T-cell (primary cell): ENCODE measurements around the genes CLIP1, HCAR3 and HCAR1.

DNA sequence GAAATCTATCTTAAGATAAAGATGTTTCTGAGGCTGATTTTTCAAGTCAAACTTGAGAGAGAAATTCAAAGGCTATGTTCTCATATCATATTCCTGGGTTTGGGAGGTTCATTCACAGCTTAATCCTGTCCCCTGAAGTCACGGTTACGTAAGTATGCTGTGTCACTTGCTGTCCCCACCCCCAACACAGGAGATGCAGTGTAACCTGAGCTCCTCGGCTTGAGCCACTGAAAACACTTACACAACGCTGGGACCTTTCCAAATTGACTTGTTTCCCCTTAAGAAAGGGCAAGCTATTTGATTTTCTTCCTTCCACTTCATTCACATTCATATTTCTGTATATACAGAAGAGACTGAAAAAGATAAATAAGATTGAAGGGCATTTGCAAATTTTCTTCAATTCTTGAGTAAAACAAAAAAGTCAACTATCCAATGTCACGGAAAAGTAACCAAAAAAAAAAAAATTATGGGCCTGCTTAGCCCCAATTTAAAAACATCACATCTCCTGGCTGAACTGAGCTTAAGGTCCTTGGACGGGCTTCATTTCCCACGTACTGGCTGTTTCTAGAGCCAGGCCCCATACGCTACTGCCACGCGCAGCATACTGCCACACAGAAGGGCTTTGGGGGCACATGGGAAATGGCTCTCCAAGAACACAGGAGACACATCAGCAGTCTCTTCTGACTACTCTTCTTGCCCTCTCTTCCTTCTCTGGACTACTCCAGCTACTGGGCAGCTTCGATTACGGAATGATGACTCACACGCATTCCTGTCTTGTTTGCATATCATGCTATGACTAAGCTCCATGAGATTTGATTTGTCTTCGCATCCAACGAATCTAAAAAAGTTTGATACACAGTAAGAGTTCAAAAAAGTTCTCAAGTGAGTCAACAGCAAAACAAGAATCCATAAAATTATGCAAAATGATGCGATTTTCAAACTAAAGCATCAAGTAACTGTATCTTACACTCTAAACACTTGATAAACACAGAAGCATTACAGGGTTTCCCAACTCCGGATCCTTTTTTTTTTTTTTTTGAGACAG lies 22.3 kb downstream of the CLIP1 start:
- PRO-cap, 7 experiments: no peak in any of the 7 experiments

DNA sequence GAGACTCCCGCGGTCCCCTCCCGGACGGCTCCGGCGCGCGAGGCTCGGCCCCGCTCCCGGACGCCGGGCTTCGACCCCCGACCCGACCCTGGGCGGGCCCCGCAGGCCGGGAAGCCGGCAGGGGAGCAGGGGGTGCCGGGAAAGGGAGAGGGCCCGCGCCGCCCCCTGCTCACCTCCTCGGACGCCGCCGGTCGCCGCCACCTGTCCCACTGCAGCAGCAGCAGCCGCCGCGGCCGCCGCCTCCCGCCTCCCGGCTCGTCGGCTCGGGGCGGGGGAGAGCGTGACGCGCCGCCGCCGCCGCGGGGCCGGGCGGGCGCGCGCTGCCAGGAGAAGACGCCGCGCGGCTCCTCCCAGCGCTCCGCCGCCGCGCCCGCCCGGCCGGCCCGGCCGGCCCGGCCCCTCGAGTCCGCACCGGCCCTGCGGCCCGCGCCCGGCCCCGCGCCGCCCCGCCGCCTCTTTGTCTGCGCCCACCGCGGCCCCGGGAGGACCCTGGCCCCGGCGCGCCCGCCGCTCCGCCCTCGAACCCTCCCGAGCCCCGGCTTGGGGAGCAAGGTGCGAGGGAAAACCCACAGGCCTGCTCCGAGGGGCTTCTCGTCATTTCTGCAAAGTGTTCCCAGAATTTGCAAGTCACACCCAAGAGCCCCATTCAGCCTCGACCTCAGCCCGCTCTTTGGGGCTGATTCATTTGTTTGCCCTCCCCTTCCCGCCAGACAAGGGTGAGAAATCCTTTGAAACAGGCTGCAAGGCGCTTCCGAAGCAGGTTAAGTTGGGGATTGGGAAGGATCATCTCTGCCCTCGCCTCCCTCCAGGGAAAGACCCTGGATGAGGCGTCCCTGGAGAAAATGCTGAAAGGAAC lies at the start of gene CLIP1:
TSS of gene CLIP1 (minus strand) at position 322 of the 856 bp plus-strand sequence.
- PRO-cap, 7 experiments: peak in 7 of 7 experiments; most common plus-strand start position 283 of the sequence (in 5); most common minus-strand start position 260 of the sequence (in 6)

DNA sequence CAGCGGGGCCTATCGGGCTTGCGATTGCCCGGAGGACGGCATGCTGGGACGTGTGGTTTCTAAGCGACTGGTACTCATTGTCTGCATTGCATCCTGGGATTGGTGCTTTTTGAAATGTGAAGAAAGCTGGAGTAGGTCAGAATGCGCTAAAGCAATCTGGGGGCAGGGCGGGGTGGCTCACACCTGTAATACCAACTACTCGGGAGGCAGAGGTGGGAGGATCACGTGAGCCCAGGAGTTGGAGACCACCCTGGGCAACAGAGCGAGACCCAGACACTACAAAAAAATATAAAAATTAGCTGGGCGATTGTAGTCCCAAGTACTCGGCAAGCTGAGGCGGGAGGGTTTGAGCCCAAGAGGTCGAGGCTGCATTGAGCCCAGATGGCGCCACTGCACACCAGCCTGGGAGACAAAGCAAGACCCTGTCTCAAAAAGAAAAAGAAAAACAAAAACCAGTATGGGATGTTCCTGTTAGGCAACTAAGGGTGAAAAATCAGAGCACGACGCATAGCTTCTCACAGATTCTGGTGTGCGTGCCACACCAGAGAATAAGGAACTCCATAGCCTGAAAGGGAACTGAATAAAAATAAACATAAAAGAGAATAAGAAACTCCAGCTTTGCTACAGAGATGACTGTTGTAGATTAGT lies 424 bp upstream of the ZCCHC8 start:
- PRO-cap, 7 experiments: peak in 7 of 7 experiments; most common plus-strand start position 139 of the sequence (in 6)

DNA sequence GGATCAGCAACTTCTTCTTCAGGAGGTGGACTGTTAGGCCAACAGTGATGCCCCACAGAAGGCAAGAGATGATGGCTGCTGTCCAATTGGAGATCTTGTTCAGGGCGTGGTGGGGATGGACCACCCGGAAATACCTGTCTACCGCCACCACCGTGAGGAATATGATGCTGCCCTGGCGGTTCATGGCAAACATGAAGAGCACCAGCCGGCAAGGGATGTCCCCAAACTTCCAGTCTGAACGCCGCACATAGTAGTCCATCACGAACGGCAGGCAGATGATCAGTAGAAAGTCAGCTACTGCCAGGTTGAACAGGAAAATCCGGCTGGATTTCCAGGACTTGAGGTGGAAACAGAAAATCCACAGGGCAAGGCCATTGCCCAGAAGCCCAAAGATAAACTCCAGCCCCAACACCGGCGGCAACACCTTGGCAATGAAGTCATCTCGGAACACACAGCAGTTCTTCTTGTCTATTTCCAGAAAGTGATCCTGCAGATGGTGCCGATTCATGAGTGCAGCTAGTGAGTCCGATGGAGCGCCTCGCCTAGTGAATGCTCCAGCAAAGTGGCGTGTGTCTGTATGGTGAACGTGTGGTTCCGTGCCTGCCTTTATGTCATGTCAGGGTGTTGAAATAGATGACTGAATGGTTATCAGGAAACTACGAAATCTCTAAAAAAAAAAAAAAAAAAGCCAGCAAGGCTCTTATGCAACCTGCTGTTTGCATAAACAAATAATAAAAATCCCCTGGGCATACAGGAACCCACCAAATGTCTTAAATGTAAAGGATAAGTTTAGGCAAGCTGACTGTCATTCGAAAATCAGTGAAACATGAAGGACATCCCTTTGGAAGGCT lies at the start of gene HCAR3:
TSS of gene HCAR3 (minus strand) at position 582 of the 851 bp plus-strand sequence.
- PRO-cap, 7 experiments: no peak in any of the 7 experiments

GRCh38 chr12:122730274-122731471 lies at the start of gene HCAR1:
Gene HCAR1 (minus strand): TSS chr12:122730844.
- PRO-cap, 7 experiments: peak in 1 of 7 experiments; most common plus-strand start chr12:122730453 (in 1); most common minus-strand start chr12:122730357 (in 1)

DNA sequence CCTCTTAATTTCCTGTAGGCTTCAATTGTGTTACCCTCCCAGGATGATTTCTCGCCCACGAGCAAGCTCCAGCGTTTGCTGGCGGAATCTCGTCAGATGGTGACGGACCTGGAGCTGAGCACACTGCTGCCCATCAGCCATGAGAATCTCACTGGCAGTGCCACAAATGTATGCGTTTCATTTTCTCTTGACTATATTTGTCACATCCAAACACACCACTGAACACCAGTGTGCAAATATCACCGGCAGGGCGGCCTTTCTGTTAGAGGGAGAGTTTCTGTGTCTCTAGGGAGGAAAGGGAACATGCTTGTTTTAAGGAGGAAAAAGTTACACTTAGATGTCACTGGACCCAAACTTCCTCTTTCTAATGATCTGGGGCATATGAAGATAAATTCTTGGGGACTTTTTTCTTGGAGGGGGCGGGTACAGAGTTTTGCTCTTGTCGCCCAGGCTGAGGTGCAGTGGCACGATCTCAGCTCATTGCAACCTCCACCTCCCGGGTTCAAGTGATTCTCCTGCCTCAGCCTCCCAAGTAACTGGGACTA lies 21.9 kb upstream of the HIP1R start:
- PRO-cap, 7 experiments: no peak in any of the 7 experiments

DNA sequence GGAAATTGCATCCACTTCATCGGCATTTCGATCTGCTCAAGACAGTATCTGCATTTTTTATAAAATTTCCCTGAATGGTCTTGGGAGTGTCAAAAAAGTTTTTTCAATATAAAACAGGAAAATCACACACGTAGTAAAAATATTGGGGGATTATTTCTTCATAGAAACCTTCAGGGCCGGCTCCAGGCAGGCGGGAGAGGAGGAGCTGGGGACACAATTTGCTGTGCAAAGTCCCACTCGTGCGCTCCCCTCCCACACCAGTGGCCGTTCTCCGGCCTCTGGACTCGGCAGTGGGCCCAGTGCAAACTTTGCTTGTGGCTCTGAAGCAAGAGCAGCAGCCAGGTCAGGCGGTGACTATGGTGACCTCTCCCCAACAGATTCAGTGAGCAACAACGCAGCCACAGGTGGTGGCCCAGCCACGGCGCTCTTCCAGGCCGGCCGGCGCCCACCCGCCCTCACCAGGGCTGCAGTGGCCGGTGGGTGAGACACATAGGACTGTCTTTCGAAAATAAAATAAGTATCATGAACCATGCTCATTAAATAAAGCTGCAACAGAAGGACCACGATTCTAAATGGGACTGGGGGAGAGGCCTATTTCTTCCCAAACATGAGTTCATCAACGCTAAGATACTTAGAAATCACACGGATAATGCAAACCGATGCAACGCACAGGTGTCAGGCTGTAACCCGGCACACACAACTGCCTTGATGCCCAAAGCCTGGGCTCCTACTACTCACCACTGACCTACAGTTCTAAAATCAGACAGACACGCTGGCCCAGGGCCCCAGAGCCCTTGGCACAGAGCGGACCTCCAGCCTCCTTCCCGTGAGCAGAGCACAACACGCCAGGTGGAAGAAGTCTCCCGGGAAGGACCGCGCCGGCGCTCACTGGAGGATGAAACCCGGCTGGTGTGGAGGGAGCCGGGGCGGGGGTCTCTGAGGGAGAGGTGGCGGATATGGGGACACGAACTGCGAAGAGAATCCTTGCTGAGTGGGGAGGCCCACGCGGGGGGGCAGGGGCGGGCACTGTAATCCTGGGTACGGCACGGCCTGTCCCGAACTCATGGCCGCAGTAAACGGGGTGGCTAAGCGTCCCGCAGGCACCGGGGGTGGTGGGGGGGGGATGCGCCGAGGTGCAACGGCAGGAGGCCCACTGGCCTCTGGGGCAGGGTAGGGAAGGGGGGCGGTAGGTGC lies 29.3 kb downstream of the VPS37B start:
- PRO-cap, 7 experiments: no peak in any of the 7 experiments

GRCh38 chr12:122946588-122948076 lies 19.1 kb downstream of the ABCB9 start:
- PRO-cap, 7 experiments: no peak in any of the 7 experiments

DNA sequence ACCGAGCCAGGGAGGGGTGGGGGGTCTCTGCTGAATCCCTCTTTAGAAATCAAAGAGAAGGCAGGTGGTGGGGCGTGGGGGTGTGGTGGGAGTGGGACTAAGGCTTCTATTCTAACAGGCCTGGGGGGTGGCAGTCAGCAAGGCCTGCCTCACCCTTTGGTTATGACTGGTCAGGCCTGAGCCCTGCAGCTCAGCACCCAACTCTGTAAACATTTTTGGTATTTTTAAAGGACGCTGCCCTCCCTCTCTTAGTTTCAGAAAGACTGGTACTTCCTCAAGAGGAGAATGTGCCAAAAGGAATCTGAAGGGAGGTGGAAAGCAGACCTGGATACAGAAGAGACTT lies 3.2 kb downstream of the ARL6IP4 start:
- PRO-cap, 7 experiments: no peak in any of the 7 experiments

DNA sequence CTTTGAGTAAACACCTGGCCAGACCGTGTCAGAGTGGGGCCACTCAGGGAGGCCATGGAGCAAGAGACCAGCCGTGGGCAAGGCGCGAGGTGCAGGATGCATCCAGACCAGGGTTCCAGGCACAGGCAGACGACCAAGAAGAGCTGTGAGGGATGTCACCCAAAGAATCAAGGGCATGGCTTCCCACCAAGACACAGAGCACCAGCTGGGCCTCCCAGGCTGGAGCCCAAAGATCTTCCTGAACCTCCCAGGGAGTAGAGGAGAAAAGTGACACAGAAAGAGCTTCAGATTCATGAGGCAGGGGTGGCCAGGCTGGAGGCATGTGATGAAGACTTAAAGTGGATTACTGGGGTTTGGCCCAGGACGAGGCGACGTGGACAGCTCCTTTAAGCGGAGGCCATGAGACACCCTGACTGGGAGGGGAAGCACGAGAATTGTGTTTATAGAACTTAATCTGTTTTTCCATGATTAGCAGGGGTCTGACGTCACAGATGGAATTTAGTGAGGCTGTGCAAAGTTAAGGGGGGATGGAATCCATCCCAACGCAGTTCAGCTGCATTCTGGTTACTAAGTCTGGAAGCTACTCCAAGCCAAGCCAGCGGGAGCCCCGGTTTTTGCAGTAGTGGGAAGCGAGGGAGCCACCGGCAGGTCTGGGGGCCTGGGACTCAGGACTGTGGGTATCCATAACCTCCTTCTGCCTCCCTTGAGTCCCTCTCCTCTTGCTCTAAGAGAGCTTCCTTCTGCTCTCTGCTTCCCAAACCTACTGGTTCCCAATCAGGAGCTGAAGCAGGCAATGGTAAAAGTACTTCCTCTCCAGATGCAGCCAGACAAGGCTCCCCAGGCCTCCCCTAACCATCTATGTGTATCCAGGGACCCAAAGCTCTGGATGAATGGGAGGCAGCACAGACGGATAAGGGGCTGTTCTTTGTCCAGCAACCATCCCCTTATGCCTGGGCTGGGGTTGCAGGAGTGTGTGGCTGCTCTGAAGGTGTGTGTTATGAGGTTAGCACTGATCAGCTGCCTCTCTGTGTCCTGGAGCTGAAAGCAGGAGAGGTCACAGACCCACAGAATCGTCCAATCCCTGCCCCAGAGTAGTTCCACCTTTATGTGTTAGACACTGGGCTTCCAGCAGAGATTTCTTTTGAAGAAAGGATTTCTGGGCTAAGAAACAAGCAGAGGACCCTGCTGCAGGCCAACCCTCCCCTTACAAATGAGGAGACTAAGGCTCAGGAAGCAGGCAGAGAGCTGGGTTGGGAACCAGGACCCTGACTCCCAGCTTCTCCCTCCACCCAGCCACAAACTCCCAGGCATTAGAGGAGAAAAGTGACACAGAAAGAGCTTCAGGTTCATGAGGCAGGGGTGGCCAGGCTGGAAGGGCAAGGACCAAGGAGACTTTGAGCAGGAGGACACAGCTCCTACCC lies 62.0 kb downstream of the ARL6IP4 start:
- PRO-cap, 7 experiments: no peak in any of the 7 experiments

DNA sequence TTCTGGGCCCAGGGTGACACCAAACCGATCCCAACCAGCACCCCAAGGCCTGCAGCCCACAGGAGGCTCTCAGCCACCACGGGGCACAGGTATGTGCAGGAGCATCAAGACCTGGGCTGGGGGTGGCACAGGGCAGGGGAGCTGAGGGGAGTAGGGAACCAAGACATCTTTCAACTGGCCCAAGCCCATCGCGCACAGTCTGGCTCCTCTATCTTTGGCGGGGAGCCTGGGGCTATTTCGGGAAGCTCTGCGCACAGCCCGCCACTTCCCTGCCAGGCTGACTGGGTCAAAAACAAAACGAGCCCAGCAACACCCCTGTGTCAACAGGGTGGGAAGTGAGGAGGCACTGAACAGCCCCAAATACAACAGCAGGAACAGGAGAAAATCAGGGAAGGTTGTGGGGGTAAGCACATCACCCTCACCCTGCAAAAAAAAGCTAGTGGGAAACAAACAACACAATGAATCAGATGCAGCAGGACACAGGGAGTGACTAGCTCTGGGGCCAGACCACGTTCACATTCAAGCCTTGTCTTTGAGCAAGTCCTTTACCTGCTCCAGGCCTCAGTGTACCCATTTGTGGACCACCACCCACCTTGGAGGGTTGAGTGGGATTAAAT lies 84.0 kb downstream of the ARL6IP4 start:
- PRO-cap, 7 experiments: peak in 1 of 7 experiments; most common plus-strand start position 129 of the sequence (in 1)

DNA sequence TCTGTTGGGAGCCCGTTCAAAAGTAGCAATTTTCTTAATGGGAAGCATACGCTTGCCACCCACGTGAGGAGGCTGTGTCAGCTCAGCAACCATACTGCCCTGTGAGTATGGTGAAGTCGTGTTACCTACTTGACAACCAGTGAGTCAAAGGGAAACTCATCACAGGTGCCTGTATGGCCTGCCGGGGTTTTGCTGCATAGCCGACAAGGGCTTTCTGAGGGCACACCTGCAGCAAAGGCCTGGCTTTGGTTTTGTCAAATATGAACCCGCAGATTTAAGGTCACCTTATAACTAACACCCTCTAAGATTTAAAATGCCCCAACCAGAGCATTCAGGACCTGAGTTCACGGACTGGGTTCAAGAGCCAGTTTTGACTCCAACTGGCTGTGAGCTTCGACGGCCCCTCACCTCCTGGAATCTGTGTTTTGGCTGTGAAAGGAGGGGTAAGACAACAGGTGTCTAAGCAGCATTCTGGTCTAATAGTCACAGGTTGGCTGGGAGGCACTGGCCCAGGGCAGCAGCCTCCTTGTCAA lies 30.9 kb downstream of the PITPNM2 start:
- PRO-cap, 7 experiments: peak in 2 of 7 experiments; most common plus-strand start position 197 of the sequence (in 2); most common minus-strand start position 101 of the sequence (in 1)

DNA sequence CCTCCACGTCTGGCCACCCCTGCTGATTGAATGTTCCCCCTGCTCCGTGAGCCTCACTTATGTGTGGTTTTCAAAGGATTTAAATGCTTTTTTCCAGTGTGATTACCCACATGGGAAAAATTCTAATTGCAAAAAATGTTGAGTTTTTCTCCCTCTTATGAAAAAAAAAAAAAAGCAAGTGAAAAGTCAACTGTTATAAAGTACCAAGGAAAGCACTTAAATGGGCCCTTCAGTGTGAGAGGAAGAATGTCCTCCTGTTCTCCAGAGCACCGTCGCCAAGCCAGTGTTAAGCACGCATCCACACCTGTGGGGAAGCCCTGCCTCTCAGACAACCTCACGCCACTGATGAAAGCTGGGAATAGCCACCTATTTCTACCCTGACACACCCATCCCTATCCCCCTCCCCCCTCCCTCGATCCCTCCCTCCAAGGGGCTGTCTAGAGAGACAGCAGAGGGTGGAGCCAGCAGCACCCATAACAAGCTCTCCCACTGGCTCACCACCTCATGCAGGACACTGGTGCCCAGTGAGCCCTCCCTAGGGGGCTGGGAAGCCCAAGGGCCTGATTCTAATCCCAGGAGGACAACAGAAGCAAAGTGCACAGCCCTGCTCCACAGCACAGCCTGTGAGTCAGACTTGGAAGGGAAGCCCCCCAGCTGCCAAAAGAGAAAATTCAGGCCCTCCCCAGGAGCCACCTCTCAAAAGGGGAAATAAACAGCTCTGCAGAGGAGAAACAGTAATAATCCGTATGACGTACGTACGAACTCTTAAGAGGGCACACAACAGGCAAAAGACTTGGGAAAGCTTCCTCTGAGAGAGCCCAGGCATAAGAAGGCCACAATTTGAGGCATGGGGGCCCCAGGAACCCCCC lies 7.9 kb downstream of the PITPNM2 start:
- PRO-cap, 7 experiments: no peak in any of the 7 experiments

- PRO-cap, 7 experiments: no peak in any of the 7 experiments
These were observed 535 bp upstream of the PITPNM2 start for GRCh38 chr12:123151414-123151835.

- PRO-cap, 7 experiments: peak in 2 of 7 experiments; most common plus-strand start chr12:123238000 (in 1); most common minus-strand start chr12:123237840 (in 2)
These were observed 4.4 kb downstream of the MTRFR start for GRCh38 chr12:123237601-123238108.

GRCh38 chr12:123241933-123243205 lies 9.1 kb downstream of the MTRFR start:
- PRO-cap, 7 experiments: no peak in any of the 7 experiments

DNA sequence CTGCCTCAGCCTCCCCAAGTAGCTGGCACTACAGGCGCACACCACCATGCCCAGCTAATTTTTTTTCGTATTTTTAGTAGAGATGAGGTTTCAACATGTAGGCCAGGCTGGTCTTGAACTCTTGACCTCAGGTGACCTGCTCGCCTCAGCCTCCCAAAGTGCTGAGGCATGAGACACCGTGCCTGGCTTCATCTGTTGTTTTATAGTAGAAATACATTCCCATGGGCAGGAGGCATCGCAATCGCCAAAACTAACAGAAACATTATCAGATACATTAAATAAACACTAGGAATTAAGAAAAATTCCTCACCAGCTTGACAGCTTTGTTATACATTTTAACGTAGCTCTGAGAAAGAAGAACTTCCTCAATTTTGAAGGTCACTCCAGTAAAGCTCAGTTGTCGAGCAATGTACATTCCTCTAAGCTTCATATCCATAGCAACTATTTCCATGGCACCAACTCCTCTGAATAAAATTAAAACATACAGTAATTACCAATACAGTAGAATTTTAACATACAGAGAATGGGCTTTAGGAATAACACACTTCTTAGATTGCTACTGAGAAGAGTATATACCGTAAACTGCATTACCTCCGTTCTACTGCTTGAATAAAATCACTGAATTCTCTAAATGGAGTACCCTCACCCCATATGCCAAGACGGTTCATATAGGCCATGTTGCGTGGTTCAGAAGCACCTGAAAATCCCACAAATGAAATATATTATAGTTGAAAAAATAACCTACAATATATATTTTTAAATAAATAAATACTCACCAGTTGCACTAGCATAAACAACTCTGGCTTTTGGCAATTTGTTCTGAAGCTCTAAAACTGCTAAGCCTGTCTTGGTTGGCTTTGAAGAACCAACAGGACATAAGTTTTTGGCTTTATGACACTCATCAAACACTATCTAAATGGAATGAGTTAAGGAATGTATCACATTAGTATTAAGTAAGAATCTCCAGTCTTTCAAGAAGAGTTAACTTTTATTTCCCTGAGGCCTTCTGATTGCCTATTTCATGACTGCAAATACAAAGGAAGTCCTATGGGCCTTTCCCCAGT lies 37.2 kb downstream of the SBNO1 start:
- PRO-cap, 7 experiments: no peak in any of the 7 experiments

- PRO-cap, 7 experiments: no peak in any of the 7 experiments
These were observed 5.4 kb downstream of the RILPL2 start for GRCh38 chr12:123431150-123431504.

DNA sequence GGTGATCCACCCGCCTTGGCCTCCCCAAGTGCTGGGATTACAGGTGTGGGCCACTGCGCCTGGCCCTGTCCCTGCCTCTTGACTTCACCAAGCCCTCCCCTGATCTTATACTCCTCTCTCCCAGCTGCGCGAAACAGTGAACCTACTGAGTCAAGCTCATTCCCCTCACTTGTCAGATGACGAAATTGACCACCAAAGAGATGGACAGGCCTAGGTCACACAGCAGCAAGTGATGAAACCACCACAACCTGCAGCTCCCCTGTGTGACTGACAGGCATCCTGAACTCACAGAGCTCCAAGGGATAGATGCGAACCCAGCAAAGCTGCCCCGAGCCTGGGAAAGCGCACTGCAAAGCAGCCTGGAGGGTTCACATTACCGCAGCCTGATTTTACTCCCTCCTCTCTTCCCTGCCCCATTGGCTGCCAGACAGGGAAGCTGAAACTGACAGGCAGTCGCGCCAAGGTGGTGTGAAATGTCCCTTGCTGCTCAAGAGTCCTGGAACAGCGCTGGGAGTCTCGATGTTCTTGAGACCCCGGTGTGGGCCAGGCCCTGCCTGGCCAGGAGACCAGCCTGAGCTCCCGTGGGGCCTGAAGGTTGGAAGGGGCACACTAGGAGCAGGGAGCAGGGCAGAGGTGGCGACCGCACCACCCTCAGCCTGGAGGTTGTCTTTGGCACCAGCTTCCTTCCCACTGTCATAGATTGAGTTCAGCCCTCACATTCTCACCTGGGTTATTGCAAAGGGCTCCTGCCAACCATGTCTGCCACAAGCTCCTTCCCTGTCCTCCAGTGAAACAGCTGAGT lies 36.3 kb downstream of the SNRNP35 start:
- PRO-cap, 7 experiments: no peak in any of the 7 experiments

DNA sequence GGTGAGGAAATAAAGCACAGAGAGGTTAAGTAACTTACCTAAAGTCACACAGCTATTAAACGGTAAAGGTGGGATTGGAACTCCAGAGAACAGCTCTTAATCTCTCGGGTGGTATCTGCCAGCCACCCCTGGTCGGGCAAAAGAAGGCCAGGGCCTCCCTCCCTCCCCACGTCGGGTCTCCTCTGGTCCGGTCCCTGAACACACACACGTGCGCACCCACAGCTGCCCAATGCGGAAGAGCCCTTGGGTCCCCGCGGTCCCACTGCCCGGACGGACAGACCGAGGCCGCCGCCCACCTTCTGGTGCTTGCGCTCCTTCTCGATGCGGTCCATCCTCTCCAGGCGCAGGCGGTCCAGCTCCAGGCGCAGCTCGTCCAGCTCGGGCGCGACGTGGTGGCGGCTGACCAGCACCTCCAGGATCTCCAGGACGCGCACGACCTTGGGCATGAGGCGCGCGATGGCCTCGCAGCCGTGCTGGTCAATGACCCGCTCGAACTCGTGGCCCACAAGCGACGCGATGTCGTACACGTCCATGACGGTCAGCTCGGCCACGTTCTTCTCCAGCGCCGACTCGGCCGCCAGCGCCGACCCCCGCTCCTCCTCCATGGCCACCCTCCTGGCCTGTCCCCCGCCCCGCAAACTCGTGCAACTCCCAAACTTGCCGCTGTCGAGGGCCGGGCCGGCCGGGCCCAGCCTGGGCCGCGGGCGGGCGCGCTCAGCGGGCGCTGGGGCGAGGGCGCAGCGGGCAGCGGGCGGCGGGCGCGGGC lies 458 bp downstream of the RILPL1 start:
- PRO-cap, 7 experiments: peak in 1 of 7 experiments; most common minus-strand start position 622 of the sequence (in 1)